Ileum (tissue), 1 donor: ENCODE measurements around a stretch of chr14.

DNA sequence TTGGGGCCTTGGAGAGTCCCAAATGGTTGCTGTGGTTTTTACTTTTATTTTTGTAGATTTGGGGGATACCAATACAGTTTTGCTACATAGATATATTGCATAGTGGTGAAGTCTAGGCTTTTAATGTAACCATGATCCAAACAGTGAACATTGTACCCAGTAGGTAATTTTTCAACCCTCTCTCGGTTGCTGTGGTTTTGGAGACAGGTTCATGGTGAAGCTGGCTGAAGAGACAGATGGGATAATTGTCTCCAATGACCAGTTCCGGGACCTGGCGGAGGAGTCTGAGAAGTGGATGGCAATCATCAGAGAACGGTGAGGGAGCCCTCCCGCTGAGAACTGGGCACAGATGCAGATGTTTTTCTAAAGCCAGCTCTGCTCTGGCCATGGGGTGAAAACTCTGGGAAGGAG is 6.1 kb downstream of the KHNYN start:
- PRO-cap, result no peak

GRCh38 chr14:24481512-24482126 is 26.4 kb downstream of the CMA1 start:
- PRO-cap, result no peak

- PRO-cap, result no peak
These were observed 28.7 kb upstream of the GZMB start for GRCh38 chr14:24662684-24663169.

DNA sequence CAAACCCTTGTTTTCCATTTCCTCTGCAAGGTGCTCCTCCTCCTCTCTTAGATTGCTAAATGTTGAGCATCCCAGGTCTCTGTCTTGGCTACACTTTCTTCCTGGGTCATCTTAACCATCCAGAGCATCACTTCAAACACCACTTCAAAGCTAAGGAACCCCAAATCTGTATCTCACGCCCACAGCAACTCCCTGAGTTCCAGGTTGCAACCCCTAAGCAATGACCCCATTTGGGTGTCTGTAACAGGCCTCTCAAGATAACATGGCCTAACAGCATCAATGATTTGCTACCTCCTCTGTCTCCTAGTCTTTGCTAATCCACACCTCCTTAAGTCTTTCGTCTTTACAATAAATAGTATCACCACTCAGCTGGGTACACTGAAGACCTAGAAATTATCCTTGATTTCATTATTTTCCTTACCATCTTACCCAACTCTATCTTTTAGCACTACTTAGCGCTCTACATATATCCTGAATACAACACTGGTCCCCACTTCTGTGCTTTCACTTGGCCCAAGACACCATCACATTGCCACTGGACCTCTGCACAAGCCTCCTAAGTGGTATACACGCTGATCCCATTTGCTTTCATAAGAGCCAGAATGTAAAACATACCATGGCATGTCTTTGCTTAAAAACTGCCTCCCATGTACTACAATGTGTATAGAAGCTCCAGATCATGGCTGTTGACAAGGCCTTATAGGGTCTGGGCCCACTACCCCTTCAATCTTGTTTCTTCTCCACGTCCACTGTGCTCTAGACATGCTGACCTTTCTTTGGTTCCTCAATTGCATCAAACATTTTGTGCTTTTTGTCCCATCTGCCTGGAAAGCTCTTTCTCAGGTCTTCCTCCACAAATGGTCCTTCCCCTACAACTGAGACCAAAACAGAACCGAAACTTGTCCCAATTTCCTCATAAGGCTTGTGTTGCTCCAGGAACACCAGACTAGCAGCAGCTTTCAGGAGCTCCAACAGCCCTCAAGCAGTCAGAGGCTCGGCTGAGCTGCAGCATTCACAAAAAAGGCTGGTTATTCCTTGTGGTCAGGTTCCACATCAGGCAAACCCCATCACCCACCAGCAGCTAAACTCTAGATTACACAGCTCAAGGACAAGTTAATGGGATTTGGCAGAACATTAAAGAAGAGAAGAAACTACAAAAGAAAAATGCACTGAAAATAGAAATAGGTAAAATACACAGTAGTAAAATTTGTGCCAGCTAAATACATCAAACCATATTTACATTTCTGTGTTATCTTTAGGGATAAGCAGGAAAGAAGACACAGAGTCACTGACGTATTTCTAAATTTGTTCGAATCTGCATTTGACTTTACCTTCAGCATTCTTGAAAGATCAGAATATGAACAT is 141.7 kb downstream of the STXBP6 start:
- PRO-cap, result no peak

- PRO-cap, result bidirectional peak, plus-strand start at chr14:25041634, minus-strand start at chr14:25041452
These were observed 8.6 kb downstream of the STXBP6 start for GRCh38 chr14:25041318-25041843.

DNA sequence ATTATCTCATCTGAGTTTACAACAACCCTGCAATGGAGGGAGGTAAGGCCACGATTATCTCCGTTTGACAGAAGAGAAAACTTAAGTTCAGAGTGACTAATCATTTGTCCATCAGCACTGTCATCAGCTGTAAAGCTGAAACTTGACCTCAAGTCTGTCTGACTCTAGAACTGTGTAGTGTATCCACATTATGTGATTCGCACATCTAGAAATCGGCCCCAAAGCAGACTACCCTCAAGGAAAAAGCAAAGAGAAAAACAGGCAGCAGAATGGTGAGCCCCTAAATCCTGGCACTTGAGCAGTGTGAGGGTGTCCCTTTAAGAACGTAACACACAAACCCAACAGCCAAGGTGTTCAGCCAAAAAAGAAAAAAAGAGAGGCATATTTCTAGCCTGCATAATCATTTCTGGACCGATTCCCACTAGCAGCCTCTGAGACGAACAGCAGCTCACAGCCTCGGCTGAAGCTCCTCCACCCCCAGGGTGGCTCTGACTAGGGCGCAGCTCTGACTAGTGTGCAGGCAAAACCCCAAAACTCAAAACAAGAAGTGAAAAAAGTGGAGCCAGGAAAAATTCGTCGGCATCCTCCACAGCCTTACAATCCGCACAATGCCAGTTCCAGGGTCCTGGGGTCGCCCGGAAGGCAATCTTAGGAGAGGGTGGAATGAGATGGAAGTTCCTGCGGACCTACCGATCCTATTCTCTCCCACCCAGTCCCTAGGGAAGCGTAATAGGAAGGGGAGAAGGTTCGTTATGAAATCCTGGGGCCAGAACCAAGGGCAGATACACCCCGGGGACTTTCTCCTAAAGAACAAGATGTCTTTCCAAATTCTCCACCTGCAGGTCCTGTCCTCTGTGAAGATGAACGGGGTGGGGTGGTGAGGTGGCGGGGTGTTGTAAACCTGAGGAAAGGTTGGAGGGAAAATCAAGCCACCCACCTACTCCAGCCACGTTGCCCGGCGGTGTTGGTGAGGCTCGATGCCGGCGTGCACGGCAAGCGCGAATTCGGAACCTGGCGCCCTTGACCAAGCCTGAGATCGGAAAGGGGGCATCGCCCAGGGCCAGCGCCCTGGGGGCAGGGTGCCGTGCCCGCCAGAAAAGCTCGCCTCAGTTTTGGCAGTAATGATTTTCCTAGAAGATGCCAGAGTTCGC is 1.3 kb downstream of the STXBP6 start:
- PRO-cap, result unidirectional peak, plus-strand start at position 424 of the sequence

DNA sequence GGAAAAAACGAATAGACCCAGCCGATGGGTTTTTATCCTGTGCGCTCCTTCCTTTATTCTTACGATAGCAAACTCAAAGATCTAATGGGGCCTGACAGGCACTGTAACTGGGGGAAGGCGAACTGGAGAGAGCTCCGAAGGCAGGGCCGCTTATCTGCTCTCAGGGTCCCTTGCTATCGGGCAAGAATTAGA is 459 bp upstream of the STXBP6 start:
- PRO-cap, result no peak

DNA sequence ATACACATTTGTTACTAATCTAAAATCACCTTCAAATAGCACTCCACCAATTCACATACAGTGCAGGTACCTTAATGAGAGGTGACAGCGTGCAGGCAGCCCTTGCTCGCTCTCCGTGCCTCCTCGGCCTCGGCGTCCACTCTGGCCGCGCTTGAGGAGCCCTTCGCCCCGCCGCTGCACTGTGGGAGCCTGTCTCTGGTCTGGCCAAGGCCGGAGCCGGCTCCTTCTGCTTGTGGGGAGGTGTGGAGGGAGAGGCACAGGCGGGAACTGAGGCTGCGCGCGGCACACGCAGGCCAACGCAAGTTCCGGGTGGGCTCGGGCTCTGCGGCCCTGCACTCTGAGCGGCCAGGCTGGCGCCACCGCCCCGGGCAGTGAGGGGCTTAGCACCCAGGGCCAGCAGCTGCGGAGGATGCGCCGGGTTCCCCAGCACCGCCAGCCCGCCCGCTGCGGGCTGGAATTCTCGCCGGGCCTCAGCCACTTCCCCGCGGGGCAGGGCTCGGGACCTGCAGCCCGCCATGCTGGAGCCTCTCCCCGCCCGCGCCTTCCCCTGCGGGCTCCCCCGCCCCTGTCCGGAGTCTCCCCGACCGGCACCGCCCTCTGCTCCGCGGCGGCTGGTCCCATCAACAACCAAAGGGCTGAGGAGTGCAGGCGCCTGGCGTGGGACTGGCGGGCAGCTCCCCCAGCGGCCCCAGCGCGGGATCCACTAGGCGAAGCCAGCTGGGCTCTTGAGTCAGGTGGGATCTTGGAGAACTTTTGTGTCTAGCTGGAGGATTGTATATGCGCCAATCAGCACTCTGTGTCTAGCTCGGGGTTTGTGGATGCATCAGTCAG is 921.3 kb upstream of the FOXG1 start:
- PRO-cap, result no peak

DNA sequence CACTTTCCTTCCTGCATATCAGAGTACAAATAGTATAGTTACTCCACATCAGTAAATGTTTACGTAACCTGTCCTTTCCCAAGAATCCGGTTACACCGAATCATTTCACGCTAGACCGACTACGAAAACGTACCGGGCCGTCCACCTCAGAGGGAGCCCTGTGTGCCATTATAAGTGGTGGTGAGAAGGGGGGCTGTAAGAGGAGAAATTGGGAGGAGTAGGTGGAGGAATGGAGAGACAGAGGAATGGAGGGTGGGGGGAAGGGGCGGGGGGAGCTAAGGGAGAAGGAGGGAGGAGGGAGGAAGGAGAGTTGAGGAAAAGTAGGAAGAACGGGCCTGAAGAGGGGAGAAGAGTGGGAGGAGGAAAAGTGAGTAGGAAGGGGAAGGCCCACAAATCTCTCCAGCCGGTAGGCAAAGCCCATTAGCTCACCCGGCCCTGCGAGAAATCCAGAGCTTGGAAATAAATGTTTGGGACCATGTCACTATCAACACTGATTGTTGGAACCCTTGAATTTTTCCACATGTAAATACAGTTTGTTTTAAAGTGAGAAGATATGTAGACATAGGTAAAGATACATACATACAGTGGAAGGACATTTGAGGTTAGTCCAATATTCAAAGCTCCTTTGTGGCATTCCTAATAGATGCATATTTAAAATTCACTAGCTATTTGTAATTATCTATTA is 2.2 kb upstream of the FOXG1 start:
- PRO-cap, result no peak

GRCh38 chr14:30225159-30225603 is 297.5 kb upstream of the PRKD1 start:
- PRO-cap, result no peak

- PRO-cap, result no peak
These were observed 48.0 kb downstream of the SCFD1 start for GRCh38 chr14:30670092-30670530.

DNA sequence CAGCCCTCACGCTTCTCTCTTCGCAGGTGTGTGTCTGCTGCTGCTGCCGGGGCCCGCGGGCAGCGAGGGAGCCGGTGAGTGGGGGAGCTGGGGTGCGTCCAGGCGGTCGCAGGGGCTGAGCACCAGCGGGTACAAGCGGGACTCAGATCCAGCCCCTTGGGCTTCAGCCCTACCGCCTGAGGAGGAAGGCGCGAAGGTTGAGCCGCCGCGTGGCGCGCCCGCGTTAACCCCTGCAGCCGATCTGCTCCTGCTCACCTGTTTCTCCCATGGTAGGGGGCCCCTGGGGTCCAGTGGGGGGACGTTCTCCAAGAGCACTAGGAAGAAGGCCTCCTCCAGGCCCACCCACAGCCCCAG is 648 bp downstream of the COCH start:
- PRO-cap, result no peak

DNA sequence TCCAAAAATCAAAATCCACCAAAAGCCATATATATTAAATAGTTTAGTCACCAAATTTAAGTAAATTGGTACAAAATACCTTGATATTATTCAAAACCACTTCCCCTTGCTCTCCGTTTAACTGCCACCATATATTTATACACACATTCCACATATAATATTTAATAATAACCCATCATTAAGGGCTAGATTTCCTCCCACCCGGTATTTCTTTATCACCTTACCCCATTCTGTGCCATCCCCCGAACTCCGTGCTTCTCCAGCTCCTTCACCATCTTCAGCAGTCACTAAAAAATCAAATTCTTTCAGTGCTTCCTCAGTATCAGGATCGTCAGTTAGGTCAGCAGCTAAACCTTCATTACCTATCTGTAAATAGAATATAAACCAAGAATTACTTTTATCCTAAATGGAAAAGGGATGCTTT is 60.6 kb downstream of the COCH start:
- PRO-cap, result no peak

DNA sequence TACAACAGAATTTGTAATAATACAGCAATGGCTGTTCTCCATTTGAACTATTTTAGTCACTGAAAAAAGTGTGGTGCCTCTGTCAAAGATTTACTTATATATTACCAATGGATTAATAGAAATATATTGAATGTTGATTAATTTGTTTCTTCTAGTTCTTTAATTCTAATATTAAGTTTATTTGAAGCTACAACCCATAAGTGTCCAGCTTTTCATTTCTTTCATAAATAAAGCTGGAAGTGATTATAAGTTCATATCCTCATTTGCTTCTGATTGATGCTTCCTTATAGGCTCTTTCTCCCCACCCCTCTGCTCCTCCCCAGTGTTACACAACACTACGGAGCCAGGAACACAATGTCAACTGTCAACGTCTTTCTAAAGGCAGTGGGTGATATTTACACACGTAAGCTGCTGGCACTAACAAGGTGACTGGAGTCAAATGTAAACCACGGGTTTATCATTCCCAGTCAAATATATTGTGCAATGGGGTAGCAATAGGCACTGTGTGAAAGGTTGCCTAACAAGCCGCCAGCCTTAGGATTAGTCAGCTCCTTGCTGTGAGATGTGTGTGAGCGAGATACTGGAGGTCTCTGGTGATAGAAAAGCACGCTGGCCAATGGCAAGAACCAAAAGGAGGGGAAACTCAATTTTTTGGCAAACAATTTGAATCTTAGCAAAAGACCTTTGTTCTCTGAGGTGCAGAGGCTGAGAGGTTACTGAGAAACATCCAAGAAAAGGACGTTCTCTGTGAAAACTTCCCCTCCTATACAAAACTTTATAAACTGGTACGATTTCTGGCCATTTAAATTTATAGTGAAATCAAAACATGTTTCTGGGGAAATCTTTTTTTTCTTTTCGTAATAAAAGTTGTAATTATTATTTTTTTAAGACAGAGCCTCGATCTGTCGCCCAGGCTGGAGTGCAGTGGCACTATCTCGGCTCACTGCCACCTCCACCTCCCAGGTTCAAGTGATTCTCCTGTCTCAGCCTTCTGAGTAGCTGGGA is 22.1 kb upstream of the HECTD1 start:
- PRO-cap, result bidirectional peak, plus-strand start at position 332 of the sequence, minus-strand start at position 311 of the sequence

- PRO-cap, result no peak
These were observed 56.0 kb upstream of the HECTD1 start for GRCh38 chr14:31263409-31264195.

- PRO-cap, result bidirectional peak, plus-strand start at chr14:31936365, minus-strand start at chr14:31936238
These were observed 141.0 kb upstream of the ARHGAP5 start for GRCh38 chr14:31936018-31936682.

DNA sequence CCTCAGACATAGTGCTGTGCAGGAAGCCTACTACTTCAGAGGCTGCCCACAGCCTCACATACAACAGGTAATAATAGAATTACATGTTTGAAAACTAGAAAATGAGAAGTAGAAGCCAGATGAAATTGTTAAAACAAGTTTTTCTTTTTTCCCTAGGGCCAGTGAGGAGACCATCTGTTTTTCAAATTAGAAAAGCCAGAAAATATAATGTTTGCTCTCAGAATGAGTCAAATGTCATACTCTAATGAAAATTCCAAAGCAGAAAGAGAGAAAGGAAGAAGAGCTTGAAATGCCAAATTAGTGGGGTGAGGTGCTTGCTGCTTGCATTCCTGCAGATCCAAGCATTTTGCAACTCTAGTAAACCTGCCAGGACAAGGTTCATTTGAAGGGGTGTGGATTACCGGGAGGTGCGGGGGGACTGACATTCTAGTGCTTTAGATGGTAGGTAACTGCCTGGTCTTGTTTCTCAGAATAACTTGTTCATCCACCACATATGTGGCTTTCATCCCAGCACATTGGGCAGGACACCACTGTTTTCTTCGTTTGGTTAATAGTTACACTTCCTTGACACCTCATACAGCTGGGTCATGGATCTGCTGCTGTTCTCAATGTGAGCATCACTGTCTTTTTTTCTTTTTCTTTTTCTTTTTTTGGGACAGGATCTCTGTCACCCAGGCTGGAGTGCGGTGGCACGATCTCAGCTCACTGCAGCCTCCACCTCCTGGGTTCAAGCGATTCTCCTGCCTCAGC is 144.3 kb downstream of the AKAP6 start:
- PRO-cap, result no peak

GRCh38 chr14:32507441-32508071 is 178.5 kb downstream of the AKAP6 start:
- PRO-cap, result no peak

GRCh38 chr14:32703138-32703832 is 235.4 kb upstream of the NPAS3 start:
- PRO-cap, result no peak

DNA sequence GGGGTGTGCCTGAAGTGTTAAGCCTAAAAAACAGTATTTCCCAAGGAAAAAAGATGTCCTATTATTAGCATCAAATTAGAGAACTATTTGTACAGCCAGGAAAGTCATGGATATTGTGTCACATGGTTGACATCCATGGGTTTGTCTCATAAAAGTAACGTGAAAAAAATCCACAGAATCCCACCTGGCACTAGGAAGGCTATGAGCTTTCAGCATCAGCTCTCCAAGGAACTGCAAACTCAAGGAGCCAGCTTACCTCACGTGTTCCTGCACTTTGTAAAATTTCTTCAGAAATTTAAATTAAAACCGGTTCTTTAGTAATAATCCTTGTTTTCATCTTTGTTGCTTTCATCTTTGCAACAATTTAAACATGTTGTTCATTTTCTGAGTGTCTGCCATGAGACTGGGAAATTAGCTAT is 69.2 kb upstream of the EGLN3 start:
- PRO-cap, result no peak